Left lung (tissue), 1 donor: ENCODE data around the gene S100Z.

- PRO-cap = no peak
Observed at GRCh38 chr5:73436465-73436798, 12.1 kb downstream of the FOXD1 start.

DNA sequence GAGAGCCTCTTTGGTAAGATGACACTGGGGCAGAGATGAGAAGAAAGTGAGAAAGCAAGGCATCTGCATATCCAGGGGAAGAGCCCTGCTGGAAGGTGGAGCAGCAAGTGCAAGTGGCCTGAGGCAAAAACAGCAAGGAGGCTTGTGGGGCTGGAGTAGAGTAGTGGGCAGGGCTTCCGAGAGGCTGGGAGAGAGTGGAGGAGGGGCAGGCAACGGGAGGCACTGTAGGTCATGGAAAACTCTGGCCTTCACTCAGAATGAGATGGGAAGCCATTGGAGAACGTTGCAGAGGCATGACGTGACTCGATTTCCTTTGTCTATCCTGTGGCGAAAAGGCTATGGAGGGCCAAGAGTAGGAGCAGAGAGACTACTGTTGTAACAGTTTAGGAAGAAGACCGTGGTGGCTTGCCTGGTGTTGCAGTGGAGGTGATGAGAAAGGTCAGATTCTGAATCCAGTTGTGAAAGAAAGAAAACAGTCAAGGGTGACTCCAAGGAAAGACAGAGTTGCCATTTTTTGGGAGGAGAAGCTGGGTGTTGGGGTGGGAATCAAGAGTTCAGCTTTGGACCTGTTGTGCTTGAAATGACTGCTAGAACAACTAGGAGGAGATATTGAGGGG, 199.4 kb downstream of the ARHGEF28 start:
- PRO-cap = no peak

DNA sequence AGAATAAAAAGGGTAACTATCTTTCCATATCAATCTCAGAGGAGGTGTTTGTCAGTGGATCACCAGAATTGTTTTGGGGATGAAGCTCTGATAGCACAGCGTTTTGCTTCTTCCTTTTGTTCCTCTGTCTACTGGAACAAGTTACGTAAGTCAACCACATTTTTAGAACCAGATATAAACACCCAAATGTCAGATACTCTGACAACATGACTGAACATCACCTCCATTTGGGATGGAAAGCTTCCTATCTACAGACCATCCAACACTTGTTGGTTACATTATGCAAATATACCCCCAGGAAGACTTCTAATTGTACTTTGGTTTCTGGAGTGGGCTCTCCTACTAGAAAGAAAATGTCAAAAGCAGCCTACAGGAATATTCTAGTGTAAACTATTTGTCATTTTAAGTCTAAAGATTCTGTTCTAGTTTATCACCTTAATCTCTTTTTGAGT, 293.3 kb downstream of the ARHGEF28 start:
- PRO-cap = unidirectional peak, minus-strand start at position 75 of the sequence

- PRO-cap = no peak
Observed at GRCh38 chr5:74201333-74201785, 439.2 kb downstream of the ENC1 start.

DNA sequence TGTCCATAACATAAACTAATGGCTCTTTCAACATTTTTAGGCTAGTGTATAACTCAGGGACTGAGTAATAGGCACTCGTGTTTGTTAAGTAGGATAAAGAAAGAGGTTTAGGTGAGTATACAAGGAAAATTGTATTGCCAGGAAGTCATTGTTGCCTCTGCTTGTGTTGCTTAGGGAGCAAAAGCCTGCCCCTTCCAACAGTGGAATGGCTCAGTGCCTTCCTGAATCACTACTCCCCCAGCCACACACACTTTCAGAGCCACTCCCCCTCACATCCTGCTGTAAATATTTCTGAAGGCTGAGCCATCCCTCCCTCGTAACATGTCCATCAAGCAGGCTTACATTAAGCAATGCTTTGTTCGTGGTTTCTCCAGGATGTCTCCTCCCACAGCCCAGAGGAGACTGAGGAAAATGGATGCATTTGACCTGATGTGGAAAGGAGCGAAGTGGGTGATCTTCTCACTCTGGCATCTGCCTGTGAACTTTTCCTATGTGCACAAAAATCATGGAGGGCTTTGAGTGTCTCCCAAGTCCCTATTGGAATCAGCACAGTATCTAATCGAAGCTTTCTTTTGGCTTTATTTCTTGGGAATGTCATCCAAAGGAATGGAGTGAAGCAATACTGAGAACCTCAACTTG, 389.4 kb downstream of the ENC1 start:
- PRO-cap = no peak

DNA sequence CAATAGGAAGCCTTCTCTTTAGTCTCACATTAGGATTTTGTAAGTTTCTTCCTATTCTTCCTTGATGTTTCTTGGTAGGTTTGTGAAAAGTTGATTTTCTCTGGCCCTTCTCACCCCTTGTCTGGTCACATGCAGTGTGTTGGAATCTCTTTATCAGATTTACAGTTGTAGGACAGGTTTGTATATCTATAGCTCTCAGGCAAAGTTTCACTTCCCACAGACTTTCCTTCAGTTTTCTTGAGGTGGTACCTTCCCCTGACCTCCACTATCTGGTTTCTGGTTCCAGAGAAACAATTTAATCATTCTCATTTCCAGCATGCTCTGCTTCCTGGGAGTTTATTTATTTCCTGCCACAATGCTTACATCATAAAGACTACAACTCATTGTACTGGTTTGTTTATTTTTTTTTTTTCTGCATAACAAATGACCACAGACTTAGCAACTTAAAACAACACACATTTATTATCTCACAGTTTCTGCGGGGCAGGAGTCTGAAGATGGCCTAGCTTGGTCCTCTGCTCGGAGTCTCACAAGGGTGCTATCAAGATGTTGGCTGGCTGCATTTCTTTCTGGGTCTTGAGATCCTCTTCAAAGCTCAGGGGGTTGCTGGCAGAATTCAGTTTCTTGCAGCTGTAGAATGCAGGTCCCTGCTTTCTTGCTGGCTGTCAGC, 247.8 kb downstream of the ENC1 start:
- PRO-cap = unidirectional peak, plus-strand start at position 472 of the sequence

DNA sequence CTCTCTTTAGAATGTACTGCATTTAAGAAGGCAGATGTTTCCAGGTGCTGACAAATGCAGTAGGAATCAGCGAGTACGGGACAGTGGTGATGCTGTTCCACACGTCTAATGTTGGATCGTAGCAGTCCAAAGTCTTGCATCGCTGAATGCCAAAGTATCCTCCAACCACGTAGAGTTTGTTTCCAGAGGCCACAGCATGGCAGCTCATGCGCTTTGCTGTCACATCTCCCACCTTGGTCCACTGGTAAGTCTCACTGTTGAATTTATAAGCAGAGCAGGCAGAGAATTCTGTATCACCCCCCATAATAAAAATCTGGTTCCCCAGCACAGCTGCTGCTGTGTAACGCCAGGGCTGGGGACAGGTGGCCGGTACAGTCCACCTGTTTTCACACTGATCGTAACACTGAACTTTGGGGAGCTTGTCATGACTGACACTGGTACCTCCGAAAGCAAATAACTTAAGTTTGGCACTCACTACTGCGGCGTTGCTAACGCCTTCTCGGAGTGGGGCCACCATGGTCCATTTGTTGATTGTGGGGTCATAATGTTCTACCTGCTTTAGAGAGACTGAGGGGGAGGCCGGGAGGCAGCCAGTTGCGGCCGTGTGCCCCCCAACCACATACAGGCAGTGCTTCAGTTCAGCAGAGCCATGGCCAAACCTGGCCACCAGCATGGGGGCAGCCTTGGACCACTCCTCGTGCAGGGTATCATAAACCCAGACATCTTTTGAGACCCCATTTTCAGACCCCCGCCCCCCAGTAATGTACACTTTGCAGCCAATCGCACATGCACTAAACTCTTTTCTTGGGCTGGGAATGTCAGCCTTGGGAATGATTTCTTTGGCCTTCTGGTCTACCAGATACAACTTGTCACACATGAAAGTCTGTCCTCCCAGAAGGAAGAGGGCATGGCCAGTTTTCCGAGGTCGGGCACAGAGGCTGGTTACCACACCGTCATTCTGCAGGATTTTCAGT, 5.5 kb downstream of the ENC1 start:
- PRO-cap = no peak

DNA sequence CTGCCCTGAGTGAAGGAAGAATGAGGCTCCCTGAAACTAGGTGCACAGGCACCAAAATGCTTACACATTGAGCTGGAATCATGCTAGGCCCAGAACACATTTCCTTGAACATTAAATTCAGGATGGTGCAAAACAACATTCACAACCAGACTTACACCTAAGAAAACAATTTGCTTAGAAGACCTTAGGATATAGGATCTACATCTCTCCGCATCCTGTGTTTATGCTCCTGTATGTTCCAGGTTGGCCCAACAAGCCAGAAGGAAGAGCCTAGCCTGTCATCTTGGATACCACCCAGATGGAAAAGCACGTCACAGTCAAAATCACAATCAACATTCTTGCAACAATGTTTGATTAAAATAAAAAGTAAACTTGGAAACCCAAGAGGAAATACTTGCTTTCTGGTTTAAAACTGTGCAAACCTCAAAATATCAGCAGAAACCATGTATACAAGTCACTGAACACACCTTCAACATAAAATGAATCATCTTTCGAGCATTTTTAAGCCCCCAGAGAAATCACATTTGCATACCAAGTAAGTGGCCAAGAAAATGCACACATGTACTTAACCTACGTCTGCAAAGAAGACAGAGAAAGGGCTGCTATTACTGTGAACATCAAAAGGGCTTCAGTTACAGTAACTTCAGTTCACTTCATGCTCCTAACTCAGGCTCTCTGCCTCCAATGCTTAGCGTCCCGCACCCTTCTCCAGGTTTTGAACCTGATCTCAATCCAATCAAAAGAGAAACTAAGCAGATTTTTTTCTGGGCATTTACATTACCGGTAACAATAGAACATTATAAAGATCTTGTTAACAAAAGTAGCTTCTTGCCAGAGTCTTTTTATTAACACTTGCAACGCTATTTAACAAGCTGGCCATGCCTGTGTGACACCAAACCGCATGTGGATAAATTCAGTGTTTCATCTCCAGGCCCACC, 1.5 kb downstream of the ENC1 start:
- PRO-cap = unidirectional peak, plus-strand start at position 437 of the sequence; unidirectional peak, plus-strand start at position 646 of the sequence

DNA sequence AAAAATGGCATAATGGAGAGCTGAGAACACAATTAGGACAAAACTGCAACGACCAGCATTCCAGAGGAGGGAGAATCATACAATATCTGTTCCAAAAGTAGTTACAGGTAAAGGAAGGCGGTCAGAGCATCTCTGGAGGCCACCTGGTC, 749 bp downstream of the FAM169A start:
- PRO-cap = no peak

GRCh38 chr5:74947965-74948579, 81.9 kb upstream of the FAM169A start:
- PRO-cap = no peak

DNA sequence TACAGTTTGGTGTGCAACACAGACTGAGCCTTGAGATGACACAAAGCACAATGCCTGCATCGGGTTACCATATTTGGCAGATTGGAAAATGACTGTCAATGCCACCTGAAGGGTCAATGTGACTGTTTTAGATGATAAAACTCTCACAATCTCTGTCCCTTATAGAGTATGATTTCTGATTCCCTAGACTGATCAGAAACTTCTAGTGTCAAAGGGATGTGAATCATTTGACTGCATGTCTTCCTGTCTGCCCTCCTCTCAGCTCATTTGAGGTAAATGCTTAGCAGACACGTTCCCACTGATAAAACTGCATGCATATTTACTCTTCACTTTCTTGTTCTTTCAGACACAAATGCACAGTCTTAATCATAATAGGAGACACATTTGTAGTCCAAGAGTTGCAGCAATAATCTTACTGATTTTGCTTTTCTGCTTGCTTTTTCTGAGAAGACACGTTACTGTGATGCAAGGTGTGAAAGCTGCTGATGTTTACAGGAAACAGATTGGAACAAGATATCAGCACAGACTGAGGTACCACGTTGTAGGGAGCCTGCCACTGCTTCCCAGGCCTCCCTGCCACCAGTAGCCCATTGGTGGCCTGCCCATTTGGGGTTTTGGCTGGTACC, 77.8 kb downstream of the GCNT4 start:
- PRO-cap = no peak

DNA sequence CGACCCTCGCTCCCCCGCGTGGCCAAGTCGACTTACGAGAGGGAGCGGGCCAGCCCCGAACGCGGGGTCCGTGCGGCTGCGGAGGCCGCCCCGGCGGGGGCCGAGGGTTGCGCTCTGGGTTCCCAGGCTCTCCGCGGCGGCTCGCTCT, 995 bp upstream of the GCNT4 start:
- PRO-cap = no peak

DNA sequence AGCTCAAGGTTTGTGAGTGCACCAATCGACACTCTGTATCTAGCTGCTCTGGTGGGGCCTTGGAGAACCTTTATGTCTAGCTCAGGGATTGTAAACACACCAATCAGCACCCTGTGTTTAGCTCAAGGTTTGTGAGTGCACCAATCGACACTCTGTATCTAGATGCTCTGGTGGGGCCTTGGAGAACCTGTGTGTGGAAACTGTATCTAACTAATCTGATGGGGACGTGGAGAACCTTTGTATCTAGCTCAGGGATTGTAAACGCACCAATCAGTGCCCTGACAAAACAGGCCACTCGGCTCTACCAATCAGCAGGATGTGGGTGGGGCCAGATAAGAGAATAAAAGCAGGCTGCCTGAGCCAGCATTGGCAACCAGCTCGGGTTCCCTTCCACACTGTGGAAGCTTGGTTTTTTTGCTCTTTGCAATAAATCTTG, 2.8 kb upstream of the HMGCR start:
- PRO-cap = no peak

DNA sequence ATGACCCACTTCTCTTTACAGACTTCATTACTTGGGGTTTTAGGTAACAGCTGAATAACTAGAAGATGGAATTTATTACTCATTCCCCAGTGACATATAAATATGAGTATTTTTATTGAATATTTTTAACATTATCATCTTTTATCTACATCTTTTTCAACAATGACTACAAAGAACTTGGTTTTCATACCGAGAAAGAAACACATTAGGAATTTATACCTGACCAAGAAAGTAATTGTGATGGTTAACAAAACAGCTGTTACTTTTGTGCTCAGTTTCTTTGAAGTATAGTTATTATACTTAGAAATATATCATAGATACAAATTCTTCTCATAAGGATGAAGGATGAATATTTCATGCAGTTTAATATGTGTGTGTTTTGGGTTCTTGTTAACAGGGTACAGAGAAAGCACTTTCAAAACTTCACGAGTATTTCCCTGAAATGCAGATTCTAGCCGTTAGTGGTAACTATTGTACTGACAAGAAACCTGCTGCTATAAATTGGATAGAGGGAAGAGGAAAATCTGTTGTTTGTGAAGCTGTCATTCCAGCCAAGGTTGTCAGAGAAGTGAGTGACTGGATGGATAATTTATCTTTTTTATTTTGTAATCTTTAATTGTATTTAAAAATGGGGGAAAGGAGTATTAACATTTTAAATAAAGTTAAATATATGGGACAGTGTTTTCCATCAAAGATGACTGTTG, 21.4 kb downstream of the HMGCR start:
- PRO-cap = no peak

- PRO-cap = unidirectional peak, minus-strand start at chr5:75612252
Observed at GRCh38 chr5:75612059-75612551, 852 bp downstream of the ANKDD1B start.

GRCh38 chr5:75656347-75657132, 45.3 kb downstream of the ANKDD1B start:
- PRO-cap = bidirectional peak, plus-strand start at chr5:75656917, minus-strand start at chr5:75656818

GRCh38 chr5:76422170-76422723, 19.2 kb downstream of the IQGAP2 start:
- PRO-cap = no peak

DNA sequence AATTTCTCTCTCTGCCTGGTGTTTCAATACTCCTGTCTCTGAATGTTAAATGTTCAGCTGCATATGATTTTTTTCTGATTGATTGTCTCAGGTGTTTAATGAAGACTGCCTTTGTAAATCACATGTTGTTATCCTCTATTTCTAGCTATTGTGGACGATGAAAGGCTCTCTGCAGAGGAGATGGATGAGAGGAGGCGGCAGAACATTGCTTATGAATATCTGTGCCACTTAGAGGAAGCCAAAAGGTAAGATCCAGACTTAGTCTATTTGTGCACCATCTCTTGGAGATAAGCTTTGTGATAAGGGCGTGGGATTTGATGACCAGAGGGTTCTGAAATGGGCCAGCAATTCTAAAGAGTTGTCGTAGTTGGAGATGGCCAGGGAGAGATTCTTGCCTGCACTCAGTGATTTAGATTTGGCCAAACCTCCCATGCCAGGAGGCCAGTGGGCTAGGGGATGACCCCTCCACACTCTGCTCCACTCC, 58.4 kb downstream of the IQGAP2 start:
- PRO-cap = no peak

DNA sequence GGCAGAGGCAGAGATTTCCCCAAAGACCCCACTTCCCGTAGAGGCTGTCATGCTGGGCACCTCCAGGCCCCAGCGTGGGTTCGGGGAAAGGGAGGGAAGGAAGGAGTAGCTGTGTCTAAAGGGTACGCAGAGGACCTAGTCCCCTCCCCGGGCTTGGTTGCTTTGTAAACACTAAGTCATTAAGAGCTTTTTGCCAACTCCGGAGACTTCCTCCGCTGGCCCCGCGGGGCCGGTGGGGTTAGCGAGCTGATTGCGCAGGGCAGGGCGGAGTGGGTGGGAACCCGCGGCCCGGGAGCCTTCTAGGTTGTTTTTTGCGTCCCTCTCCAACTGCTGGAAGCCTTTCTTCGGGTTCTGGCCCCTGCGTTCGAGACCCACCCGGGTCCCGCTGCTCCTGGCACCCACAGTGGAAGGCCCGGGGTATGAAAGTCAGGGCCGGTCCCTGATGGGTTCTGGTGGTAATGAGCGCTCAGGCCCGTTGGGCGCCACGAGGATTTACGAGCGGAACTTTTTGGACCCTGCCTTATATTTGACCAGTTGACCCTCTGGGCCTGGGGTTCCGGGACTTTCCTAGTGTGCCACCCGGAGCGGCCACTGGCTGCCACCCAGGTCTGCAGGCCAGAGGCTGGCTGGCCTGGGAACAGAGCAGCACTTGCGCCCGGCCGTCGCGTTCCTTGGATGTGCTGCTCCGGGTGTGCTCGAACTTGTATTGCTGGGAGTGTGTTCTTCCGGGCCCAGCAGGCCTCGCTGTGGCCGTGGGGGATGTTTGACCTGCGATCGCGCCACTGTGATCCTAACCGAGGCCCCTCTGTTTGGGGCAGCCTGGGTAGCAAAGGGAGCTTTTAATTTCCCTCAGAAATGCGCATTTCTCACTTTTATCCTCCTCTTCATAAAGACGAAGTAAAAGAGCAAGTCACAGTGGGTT, 917 bp downstream of the F2RL1 start:
- PRO-cap = unidirectional peak, plus-strand start at position 212 of the sequence; unidirectional peak, plus-strand start at position 618 of the sequence

- PRO-cap = no peak
Observed at GRCh38 chr5:76849847-76850408, at the start of gene S100Z. TSS of gene S100Z (plus strand) at chr5:76850014.